ENCODE data around the gene SRGAP3.

DNA sequence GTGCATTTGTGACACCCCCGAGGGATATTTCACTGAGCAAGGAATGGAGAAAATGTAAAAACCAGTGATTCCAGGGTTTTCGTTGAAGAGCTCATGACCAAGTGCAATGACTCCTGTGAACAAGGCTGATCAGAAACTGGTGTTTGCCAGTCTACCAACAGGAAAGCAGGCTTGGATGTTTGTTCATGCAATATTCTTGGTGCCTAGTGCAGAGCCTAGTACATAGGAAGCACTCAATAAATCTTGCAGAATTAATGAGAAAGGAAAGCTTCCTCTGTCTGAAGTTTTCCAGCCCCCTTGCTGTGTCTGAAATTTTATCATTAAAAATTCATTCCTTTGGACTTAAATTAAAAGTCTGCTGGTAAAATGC lies 64.6 kb upstream of the LMCD1 start:
- PRO-cap: no peak

DNA sequence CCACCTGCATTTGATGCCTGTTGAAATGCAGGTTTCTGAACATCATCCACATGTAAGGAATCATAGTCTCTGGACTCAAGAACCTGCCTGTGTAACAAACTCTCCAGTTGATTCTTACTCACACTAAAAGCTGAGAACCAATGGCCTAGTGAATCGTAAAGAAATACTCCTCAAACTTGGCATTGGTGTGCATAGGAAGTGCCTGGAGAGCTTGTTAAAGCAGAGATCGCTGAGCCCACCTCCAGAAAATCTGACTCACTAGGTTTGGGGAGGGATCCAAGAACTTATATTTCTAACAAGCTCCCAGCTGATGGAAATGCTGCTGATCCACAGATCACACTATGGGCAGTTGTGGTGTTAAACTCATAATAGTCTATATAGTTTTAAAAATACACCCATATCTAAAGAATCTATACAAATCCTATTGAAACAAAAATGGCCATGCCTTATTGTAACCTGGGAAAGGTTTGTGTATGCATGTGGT lies 55.7 kb upstream of the LMCD1 start:
- PRO-cap: no peak

DNA sequence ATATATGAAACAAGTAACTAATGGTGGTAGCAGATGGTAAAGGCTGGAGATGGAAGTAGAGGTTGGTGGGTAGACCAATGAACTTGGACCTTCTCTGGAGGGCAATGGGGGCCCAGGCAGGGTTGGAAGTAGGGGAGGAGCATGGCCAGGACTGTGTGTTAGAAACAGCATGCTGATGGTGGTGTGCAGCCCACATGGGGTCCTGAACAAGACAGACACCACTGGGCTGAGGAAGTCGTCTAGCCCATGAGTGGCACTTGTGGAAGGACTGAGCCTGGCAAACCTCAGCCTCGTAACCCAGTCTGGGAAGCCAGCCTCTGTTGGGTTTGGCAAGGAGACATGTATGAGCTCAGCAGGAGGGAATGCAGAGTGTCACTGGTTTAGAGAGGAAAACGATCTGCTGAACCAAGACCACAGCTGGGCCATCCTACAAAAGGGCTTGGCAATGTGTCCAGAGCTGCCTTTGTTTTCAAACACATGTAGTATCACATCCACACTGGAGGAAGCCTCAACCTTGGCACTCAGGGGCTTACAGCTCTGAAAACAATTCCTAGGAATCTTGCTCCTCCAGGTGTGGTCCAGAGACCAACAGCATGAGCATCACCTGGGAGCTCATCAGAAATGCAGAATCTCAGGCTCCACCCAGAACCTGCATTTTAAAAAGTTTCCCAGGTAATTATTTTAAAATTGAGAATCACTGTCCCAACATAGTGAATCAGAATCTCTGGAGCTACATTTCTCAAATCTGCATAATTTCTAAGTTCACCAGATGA lies 18.3 kb upstream of the LMCD1 start:
- PRO-cap: no peak

GRCh38 chr3:8494232-8494770 lies 7.3 kb upstream of the LMCD1 start:
- PRO-cap: no peak

DNA sequence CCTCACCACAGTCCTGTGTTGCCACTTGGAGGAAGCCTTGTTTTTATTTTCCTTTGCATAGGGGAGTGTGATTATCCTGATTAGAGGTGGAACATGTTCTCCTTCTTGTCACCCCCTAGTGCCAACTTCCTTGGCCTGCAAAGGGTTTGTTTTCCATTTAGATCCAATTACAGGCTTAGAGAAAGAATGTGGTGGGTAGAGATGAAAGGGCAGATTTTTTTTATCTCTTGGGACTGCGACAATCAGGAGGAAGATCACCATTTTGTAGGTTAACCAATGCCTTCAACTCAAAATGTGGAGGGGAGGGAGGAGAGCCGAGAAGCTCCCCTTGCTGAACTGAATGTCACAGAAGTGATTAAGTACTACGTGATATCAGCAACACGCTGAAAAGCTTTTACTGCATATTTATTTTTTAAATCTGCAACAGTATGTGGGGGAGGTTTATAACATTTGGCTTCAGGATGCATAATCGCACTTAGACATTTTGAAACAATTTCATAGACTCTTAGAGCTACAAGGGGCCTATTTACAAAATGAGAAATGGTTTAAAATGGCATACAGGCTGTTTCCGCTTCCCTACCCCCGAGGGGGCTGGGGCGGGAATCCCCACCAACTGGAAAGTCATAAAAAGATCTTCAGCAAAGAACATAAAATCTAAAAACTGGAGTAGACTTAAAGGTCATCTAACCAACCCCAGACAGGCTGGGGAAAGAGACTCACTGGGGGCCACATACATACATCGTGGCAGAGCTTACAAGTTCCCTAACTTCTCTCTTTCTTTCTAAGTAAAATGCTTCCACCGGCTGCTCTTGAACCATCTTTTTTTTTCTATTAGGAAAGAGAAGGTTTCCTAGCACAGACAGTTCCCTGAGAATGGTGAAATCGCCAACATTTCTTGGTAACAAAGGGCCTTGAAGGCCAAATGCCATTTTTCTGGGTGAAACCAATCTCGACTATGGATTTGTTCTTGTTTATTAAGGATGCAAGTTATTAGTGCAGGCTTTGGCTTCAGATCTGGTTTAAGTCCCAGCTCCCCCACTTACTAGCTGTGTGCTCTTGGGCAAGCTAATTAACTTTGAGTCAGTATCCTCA lies 2.6 kb downstream of the LMCD1 start:
- PRO-cap: unidirectional peak, minus-strand start at position 120 of the sequence; unidirectional peak, minus-strand start at position 345 of the sequence

GRCh38 chr3:8529032-8529864 lies 27.6 kb downstream of the LMCD1 start:
- PRO-cap: no peak

GRCh38 chr3:8561554-8561880 lies 59.9 kb downstream of the LMCD1 start:
- PRO-cap: no peak

DNA sequence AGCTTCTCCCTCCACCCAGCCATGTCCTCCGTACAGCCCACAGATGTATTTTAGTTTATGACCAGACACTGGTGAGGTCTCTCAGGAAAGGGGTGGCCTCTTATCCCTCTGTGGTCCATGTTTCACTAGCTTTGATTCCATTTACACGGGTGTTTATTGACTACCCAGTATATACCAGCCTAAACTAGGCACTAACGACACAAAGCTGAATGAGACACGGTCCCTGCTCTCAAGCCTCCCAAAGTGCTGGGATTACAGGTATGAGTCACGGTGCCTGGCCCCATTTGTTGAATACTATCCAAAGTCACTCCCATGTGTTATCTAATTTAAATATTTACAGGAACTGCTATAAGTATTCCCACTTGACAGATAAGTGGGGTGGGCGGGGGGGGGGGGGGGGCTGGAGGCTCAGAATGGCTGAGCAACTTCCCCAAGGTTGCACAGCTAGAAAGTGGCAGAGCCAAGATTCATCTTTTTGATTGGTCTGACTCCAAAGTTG lies 125.7 kb upstream of the RAD18 start:
- PRO-cap: no peak

- PRO-cap: no peak
These were observed 68.8 kb downstream of the SRGAP3 start for GRCh38 chr3:9180549-9181135.

- PRO-cap: no peak
These were observed 32.8 kb downstream of the SRGAP3 start for GRCh38 chr3:9216507-9217112.

- PRO-cap: no peak
These were observed 18.8 kb downstream of the SRGAP3 start for GRCh38 chr3:9230480-9231165.

DNA sequence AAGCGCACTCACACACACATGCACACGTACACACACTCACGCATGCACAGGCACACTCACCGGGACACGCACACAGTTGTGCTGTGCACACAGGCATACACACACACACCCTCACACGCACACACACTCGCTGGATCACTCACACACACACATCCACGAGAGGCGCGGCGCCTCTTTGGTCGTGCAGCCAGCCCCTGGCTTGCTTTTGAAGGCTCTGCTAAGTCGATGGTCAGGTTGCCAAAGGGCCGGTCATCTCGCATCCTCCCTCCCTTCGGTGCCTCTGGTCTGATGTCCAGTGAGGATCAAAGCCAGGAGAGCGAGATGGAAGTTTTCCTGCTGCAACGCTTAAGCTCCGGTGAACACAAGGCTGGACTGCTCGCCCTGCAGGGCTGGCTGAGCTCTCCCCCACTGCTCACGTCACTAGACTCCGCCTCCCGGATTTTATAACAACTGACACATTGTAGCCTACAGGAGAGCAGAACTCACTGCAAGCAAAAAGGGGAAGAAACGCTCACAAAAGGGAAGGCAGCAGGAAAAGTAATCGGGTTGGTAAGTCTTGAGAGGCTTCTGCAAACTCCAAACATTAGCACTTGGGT lies at the start of gene SRGAP3:
SRGAP3 (minus strand) TSS at position 374 of the 596 bp plus-strand sequence.
- PRO-cap: bidirectional peak, plus-strand start at position 485 of the sequence, minus-strand start at position 374 of the sequence

DNA sequence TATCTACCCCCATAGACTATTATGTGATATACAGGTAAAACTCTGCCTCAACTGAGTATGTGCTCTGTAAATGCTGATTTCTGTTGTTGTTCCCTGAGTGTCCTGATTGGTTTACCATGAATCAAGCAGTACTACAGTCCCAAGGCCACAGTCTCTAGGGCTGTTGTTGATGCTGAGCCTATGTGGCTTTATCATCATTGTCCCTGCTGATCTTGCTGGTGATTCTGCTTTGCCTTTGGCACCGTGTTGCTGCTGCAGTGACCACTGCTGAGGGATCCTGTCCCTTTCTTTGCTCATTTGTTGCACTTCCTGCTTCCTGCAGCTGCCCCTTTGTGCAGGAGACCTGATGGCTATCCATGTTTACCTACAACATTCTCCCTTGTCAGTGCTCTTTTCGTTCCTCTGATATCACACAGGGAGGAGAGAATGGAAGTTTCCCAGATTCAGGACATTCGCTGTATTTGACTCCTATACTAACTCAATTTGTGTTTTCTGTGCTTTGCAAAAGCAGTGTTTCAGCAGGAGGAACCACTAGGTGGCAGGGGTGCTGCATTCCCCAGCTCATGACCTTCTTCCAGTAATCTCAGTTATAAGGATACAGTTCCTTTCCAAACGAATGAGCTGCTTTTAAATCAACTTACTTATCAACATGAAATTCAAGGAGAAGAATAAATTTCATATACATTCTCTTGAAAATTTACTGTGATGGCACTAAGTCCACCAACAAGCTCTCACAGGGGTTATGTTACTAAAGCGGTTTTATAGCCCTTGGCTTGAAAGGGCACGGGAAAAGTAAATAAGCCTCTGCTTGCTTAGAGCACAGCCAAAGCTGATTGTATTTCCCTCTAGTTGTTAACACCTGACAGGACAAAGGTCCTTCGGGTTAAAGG lies 9.8 kb upstream of the THUMPD3 start:
- PRO-cap: no peak

GRCh38 chr3:9395231-9395931 lies 2.0 kb upstream of the SETD5 start:
- PRO-cap: no peak

DNA sequence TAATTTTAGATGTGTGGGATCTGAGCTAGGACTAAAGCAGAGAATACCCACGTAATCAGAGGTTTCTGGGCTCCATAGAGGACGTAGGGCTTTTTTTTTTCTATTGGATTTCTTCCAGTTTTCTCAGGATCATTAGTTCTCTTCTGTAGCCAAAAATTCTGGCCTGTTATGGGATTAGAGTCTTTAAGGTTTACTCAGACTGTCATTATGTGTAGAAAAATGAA lies 1.8 kb downstream of the SETD5 start:
- PRO-cap: no peak

DNA sequence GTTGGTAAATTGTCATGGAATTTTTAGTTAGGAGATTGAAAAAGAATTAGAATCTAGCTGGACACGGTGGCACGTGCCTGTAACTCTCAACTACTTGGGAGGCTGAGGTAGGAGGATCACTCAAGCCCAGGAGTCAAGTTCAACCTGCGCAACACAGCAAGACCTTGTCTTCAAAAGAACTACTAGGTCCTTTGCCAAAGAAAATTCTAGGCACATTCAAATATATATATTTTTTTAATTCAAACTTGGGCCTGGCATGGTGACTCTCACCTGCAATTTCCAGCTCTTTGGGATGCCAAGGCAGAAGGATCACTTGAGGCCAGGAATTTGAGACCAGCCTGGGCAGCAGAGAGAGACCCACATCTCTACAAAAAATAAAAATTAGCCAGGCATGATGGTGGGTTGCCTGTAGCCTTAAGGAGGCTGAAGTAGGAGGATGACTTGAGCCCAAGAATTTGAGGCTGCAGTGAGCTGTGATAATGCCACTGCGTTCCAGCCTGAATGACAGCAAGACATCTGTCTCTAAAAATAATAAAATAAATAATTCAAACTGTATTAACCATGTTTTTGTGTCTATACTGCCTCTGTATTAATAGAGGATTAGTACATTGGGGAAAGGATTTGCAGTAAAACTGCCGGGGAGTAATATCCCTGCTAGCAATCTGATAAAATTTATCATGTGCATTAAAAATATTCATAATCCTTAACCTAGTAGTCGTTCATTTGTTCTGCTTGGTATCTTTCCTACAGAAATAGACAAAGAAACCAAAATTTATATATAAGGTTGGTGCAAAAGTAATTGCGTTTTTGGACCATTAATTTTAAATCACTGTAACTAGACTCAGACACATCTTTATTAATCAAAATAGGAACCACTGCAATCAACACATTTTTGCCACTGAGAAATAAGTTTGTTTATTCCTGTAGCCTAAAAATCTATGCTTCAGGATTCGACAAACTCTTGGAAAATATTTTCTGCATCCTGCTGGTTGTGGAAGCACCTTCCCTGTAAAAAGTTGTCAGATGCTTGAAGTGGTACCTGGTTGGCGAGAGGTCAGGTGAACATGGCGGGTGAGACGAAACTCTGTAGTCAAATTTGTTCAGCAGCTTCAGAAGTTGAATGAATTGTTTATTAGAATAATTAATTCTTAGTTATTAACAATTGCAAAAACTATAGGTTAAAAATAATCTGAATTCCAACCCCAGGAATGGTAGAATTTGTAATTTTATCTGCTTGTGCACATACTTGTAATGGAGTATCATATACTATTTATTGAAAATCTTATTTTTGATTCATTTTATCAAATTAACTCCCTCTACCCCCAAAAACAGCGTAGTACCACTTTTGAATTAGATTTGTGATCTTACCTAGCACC lies 61.2 kb downstream of the SETD5 start:
- PRO-cap: no peak

GRCh38 chr3:9742904-9743386 lies 6.8 kb upstream of the OGG1 start:
- PRO-cap: no peak

- PRO-cap: no peak
These were observed 4.9 kb upstream of the IL17RE start for GRCh38 chr3:9897575-9898334.

- PRO-cap: no peak
These were observed 1.9 kb upstream of the IL17RC start for GRCh38 chr3:9914913-9915514.

GRCh38 chr3:9976852-9977557 lies 9.6 kb downstream of the EMC3 start:
- PRO-cap: no peak